ENCODE measurements around the genes SLC24A2, IFNA2 and IFNA8.

- PRO-cap, 2 experiments: no peak in any of the 2 experiments
Observed at GRCh38 chr9:19342912-19343340, 37.1 kb downstream of the RPS6 start.

GRCh38 chr9:19457782-19458020, 48.9 kb downstream of the ACER2 start:
- PRO-cap, 2 experiments: no peak in any of the 2 experiments

GRCh38 chr9:19788630-19789492, at the start of gene SLC24A2:
SLC24A2 (minus strand) TSS chr9:19789037.
- PRO-cap, 2 experiments: no peak in any of the 2 experiments

- PRO-cap, 2 experiments: no peak in any of the 2 experiments
Observed at GRCh38 chr9:20033423-20034155, 244.8 kb upstream of the SLC24A2 start.

- PRO-cap, 2 experiments: no peak in any of the 2 experiments
Observed at GRCh38 chr9:20297479-20298023, 324.7 kb downstream of the MLLT3 start.

- PRO-cap, 2 experiments: no peak in any of the 2 experiments
Observed at GRCh38 chr9:20314860-20315506, 307.3 kb downstream of the MLLT3 start.

- PRO-cap, 2 experiments: no peak in any of the 2 experiments
Observed at GRCh38 chr9:20382298-20382897, 239.9 kb downstream of the MLLT3 start.

DNA sequence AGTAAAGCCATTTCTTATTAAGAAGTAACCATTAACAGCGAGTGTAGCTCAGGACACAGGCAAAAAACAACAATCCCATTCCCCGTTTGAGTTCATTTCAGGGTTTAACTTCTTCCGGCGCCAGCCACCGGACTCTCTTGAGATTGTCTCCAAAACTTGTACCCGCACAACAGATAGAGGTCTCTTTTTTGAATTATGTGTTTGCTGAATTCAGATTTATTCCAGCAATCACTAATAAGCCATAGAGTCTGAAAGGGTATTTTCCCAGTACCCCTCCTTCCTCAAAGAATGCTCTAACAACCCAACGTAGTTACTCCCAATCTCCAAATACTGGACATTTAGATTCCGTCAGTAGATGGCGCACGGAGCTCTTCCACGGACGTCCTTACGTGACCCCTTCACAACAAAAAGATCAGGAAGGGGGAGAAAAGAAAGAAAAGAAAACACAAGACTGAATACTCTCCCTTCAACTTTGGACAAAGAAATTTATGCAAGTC, 2.4 kb upstream of the MLLT3 start:
- PRO-cap, 2 experiments: no peak in any of the 2 experiments

- PRO-cap, 2 experiments: no peak in any of the 2 experiments
Observed at GRCh38 chr9:20658055-20659069, 25.7 kb upstream of the FOCAD start.

DNA sequence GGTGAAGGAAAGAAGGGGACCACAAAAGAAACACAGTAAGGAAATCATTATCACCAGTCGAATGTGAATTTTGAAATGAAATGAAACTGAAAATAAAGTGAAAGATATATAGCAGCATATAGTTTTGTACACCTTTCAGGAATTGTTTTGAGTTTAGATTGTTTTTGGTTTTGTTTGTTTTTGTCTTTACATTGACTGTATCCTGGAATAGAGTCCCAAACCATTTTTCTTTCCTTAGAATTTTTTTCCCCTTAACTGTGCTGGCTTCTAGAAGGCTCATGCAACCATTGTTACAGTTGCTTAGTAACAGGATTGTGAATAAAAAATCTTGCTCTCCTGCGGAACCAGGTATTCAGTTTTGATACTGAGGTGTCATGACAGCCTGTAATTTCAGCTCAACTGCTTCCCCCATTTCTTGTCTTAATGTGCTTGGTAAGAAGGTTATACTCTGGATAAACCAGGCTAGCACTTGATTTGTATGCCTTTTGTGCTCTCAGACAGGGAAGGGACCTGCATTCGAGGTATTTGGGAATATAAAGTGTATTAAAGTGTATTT, 42.0 kb downstream of the FOCAD start:
- PRO-cap, 2 experiments: no peak in any of the 2 experiments

GRCh38 chr9:21385310-21385750, at the start of gene IFNA2:
IFNA2 (minus strand) TSS chr9:21385398.
- PRO-cap, 2 experiments: no peak in any of the 2 experiments

- PRO-cap, 2 experiments: no peak in any of the 2 experiments
Observed at GRCh38 chr9:21408733-21409192, at the start of gene IFNA8. IFNA8 (plus strand) TSS chr9:21409117.

GRCh38 chr9:21519577-21520459, 37.7 kb upstream of the IFNE start:
- PRO-cap, 2 experiments: no peak in any of the 2 experiments

- PRO-cap, 2 experiments: no peak in any of the 2 experiments
Observed at GRCh38 chr9:21526943-21527878, 45.1 kb upstream of the IFNE start.

DNA sequence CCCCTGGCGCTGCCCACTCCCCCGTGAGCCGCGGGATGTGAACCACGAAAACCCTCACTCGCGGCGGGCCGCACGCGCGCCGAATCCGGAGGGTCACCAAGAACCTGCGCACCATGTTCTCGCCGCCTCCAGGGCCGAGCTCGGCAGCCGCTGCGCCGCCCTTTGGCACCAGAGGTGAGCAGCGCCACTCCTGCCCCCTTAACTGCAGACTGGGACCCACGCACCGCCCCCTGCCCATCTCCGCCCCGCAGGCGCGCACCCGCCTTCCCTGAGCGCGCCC, 14.9 kb downstream of the CDKN2B start:
- PRO-cap, 2 experiments: peak in 1 of 2 experiments; most common plus-strand start position 54 of the sequence (in 1)

DNA sequence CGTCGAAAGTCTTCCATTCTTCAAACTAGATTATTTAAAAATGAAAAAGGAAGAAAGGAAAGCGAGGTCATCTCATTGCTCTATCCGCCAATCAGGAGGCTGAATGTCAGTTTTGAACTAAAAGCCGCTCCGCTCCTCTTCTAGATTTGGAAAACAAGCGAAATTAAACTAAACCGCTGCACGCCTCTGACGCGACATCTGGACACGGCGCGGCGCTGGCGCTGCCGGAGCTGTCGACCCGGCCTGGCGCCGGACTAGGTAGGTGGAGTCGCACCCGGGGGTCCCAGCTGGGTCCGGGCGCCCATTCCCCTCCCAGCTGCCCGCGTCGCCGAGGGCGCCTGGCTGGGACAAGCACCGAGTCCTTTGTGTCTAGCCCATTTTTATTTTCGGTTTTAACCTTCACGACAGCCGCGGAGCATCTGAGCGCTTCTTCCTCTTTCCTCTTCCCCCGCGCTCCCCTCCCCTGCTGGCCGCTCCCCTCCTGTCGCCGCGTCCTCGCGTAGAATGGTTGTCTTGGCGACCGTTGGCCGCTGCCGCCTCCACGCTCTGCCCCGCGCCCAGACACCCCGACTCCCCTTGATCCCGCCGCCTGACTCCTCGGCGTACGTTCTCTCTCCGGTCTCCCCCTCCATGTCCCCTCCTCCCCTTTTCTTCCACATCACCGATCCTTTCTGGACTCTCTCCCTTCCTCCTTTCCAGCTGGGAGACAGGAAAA, 14.0 kb downstream of the CDKN2B start:
- PRO-cap, 2 experiments: peak in 2 of 2 experiments; most common plus-strand start position 171 of the sequence (in 1); most common minus-strand start position 365 of the sequence (in 2)

DNA sequence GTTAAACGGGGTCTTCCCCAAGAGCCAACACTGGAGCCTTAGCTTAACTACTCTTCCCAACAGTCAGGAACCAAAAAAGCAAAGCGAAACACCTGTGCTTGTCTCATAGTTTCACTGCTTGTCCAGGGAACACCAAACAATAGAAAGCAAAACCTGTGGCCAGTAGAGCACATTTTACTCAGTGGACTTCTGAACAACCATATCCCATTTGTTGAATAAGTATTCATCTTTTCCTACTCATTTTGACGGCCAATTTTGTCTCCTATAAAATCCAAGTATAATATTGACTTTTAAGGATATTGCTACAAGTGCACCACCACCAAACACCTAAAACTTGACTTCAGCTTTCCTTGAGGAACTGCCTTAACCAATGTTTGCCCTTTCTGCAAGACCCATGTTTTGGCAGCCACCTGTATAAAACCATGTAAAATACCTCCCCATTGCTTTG, 391.3 kb downstream of the ELAVL2 start:
- PRO-cap, 2 experiments: no peak in any of the 2 experiments

GRCh38 chr9:23821189-23822236, 4.5 kb downstream of the ELAVL2 start:
- PRO-cap, 2 experiments: no peak in any of the 2 experiments

DNA sequence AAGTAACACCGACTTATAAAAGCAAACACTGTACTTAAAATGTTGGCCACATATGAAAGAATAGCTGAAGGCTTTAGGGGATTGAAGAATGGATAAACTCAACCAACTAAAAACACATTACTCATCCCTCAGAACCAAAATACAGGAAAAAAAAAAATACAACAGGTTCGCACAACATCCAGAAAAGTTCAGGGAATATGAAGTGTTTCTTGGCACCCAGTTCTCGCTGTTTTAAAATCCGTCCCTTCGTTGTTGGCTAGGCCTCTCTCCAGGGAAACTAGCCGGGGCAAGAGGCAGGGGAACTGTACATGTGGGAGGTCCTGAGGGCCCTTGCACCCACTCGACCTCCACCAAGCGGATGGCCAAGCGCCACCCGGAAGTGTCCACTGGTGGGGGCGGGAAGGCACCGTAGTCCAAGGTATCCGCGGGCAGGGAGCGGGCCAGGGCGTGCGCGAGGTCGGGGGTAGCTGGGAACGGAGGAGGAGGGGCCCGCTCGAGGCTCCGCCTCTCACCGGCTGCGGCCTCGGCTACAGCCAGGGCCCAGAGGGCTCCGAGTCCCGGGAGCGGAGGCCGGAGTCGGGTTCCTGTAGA, 993 bp downstream of the TUSC1 start:
- PRO-cap, 2 experiments: peak in 2 of 2 experiments; most common plus-strand start position 553 of the sequence (in 2)

GRCh38 chr9:26891387-26892070, 1.1 kb downstream of the CAAP1 start:
- PRO-cap, 2 experiments: no peak in any of the 2 experiments

Measured in monocyte (primary cell).